Skin of body (tissue), 2 donors: ENCODE measurements around a stretch of chr5.

DNA sequence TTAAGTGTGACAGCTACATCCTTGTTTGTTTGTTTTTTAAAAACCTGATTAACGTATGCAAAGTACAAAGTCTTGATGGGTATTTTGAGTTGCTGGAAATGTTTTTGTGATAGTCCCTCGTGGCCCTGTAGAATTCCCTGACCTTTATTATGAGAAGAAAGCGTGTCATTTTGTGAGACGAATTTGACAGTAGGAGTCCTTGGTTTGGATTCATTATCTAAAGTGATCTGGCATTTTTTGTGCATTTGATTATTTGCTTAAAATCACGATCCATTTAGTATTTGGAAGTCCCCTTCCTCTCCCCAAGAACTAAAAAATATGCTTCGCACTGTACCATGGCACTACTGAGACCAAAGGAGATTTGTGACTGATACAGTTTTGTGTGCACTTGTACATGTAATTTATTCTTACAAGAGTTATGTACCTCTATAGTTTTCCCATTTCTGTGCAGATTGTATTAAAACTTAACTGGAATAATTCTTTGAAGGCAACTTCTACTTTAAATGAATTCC is 1.9 kb downstream of the MAP3K1 start:
- RAMPAGE, long total RNA, result no peak

- RAMPAGE, long total RNA, result no peak
Measured at GRCh38 chr5:56946864-56947409, 5.0 kb downstream of the MIER3 start.

GRCh38 chr5:57176188-57176911 is 2.5 kb downstream of the GPBP1 start:
- RAMPAGE, long total RNA, result no peak

DNA sequence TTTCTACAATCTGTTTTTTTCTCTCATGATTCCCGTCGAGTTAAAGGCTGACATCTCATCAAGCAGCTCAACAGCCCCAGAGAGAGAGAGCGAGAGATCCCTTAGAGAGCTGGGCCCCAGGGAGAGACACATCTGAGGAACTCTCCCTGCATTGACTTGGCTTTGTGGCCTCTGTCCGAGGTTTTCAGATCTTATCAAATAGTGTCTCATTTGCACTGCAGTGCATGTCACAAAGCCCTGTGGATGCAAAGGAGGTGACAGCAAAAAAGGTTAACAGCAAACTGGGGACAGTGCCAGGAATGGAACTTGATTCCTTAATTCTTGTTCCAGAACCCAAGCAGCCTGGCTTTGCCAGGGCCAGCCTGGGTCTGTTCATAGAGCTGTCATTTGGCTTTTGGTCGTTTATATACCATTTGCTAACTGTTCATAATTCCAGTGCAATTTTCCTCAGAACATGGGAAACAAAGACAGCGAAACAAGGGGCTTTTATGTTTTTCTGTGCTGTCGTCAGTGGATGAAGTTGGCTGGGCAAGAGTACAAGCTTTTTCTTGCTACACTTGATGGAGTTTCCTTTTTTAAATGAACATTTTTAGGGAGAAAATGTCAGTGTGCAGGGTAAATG is 19.2 kb upstream of the ACTBL2 start:
- RAMPAGE, long total RNA, result no peak

DNA sequence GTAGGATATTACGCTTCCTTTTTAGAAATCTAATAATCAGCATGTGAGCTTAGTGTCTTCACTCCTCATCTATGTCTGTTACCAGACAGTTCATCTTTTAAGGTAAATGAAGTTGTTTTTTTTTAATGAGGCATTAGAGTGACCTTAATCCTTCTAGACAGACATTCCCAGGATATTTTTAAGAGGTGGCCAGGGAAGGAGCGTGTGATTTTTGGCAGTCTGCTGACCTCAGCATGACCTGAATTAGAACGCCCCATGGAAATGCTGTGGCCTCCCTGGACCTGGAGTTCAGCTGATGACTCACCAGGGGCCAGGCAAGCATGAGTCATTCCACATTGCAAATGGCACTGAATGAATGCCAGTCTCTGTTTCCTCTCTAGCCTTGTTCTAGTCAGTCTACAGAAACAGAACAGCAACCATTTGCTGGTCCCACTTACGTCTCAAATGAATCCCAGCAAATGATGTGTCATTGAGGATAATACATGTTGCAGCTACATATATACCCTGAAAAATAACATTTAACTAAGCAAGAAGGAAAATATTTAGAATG is 210.4 kb upstream of the ACTBL2 start:
- RAMPAGE, long total RNA, result no peak

DNA sequence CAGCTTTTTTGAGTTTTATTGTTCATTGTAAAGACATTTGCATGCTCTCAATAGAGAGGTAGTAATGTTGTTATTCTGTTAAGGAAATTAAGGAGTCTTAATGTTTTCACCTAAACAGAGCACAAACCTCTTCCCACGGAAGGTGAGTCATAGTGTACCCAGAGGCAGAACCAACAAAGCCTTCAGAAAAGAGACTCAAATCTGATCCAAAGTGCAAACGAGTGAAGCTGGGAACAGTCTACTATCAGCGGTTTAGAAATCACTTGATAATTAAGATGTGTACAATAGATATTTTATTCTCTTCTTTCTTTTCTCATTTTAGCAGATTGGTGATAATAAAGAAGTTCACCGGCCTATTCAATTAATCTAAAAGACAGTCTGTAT is 470.5 kb downstream of the PLK2 start:
- RAMPAGE, long total RNA, result no peak

GRCh38 chr5:58112984-58113704 is 346.7 kb downstream of the PLK2 start:
- RAMPAGE, long total RNA, result no peak

GRCh38 chr5:58460118-58461391 is 669 bp upstream of the PLK2 start:
- RAMPAGE, long total RNA, result no peak

- RAMPAGE, long total RNA, result no peak
Measured at GRCh38 chr5:59086255-59086793, 503.4 kb downstream of the RAB3C start.

- RAMPAGE, long total RNA, result no peak
Measured at GRCh38 chr5:59193802-59194104, 610.9 kb downstream of the RAB3C start.

DNA sequence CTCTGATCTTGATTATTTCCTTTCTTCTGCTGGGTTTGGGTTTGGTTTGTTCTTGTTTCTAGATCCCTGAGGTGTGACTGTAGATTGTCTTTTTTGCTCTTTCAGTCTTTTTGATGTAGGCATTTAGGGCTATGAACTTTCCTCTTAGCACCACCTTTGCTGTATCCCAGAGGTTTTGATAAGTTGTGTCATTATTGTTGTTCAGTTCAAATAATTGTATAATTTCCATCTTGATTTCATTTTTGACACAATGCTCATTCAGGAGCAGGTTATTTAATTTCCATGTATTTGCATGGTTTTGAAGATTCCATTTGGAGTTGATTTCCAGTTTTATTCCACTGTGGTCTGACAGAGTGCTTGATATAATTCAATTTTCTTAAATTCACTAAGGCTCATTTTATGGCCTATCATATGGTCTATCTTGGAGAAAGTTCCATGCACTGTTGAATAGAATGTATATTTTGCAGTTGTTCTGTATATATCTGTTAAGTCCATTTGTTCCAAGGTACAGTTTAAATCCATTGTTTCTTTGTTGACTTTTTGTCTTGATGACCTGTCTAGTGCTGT is 588.0 kb downstream of the PDE4D start:
- RAMPAGE, long total RNA, result no peak

- RAMPAGE, long total RNA, result no peak
Measured at GRCh38 chr5:59358495-59359025, 535.0 kb downstream of the PDE4D start.

DNA sequence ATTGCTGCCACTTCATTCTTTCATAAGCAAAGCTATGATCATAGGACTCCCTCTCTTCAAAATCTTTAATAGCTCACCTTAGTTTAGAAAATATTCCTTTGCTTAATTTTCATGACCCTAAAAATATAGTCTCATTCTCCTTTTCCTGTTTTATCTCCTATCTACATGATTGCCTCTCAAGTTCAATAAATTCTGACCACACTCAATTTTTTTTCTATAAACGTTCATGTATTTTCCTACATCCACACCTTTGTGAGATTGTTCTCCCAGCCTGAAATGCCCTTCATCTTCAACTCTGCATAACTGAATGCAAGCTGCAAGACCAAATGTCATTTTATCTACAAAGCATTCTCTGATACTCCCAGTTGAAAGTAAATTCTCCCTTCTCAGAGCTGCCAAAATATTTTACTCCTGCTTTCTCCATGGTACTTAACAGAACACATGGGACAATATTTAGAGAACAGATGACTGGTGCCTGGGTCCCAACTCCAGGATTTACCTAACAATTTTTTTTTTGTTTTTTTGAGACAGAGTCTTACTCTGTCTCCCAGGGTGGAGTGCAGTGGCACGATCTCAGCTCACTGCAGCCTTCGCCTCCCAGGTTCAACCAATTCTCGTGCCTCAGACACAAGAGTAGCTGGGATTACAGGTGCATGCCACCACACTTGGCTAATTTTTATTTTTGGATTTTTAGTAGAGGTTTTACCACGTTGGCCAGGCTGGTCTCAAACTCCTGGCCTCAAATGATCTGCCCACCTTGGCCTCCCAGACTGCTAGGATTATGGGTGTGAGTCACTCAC is 475.2 kb downstream of the PDE4D start:
- RAMPAGE, long total RNA, result no peak

DNA sequence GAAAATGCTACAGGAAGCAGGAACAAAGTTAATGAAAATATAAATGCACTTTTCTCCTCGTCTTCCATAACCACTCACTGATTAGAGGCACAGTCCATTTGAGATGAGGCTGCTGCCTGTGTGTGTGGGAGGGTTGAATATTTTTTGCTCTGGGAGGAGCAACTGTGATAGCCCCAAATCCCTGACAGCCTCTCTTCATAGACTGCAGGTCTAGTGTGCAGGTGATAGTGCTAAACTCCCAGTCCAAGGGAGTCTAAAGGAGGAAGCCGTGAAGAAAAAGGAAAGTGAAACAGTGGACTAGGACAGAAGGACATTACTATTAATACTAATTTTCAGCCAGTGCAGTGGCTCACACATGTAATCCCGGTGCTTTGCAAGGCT is 295.1 kb downstream of the PDE4D start:
- RAMPAGE, long total RNA, result no peak

DNA sequence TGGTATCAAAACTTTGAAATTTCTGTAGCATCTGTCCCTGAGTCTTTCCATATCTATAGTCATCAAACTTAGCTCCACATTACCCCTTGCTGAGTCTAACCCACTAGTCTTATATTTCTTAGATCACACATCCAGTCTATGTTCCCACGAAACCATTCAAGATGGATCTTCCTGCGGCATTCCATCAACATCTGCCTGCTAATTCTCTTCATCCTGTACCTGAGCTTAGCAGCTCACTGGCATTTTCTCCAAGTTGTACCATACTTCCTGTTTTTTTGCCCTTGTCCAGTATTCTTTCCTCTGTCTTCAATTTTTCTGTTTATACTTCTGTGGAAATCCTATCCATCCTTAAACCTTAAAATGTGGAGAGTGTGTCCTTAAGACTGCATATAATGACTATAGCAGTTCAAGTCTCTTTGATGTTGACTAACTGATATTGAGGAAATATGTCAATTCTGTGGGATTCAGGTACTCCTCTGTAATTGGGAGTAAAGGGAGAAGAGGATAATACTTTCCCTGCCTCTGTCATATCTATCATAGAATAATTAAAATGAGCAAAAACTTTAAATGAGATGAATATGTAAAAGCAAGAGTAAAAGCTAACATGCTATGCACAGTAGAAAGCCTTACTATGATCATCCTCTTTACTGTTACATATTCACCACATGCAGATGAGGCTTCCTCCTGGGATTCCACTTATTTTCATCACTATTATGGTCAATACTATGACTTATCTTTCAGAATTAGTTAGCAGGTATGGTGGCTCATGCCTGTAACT is 225.7 kb downstream of the PDE4D start:
- RAMPAGE, long total RNA, result no peak

DNA sequence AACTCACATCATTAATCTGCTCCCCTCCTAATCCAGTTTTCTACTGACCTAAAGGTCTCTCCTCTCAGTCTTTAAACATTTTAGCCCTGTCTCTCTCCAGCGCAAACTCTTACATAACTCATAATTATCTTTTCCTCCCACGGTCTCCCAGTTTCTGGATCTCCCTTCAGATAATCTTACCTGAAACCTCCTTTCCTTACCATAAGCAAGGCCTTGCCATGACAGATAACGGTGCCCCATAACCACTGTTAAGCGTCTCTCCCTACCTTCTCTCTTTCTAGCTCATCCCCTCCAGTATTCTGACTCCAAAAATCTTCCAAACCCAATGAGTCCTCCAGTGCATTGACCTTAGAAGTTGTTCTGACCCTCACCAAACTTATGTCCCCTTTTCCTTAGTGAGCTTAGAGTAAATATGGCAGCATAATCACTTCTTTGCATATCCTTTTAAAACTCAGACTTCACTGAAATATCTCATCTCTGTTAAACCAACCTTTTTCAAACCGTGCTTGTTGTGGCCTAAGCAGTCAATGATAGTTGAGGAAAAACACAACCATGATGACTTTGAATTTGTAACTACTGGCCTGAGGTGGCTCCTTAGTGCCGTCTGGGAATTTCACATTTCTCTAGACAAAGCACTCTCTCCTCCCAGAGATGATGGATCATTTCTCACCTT is 146.5 kb downstream of the PDE4D start:
- RAMPAGE, long total RNA, result no peak

- RAMPAGE, long total RNA, result no peak
Measured at GRCh38 chr5:59790441-59791229, 102.9 kb downstream of the PDE4D start.

DNA sequence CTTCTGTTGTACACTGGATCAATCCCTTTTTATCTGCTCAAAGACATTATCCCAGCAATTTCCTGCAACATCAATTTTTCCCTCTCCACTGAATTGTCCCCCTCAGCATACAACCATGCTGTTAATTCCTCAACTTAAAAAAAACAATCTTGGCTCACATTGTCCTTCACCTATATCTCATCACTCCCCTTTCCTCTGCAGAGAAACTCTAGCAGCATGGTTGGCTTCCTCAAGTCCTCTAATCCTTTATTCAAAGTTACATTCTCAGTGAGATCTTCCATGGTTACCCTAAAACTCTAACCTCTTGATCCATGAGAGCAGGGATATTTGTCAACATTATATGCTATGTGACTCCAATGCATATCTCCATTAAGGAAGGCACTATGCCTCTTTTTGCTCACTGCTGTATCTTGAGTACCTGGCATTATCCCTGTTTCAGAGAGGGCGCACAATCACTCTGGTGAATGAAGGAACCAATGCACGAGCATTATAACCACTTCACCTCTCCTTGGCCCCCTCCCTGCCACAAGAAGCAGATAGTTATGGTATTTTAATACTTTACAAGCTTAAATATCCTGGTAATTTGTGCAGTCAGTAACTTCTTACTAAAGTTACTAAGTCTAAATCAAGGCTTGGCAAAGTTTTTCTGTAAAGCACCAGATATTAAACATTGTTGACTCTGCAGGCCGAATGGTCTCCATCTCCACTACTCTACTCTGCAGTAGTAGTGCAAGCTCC is 71.8 kb upstream of the PDE4D start:
- RAMPAGE, long total RNA, result no peak

GRCh38 chr5:60538977-60539671 is 160.8 kb downstream of the DEPDC1B start:
- RAMPAGE, long total RNA, result no peak

DNA sequence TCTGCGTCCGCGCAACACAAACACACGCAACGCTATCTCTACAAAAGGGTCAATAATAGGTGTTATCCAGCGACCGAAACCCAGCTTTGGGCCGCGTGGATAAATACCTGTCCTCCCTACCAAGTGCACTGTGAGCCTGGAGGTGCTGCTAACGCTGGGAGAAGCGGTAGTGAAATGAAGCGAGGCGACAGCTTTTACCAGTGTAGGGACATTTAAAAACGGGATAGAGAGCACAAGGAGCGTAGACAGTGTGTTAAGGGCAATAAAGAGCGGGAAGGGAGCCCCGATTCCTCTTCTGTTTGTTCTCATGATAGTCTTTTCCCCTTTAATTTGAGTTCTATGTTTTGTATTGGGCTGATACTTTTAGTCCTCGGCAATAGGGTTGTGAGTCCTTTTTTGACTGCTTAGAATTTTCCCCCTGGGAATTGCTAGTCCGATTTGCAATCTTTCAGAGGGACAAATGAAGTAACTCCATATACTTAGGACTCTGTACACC is 491 bp upstream of the DEPDC1B start:
- RAMPAGE, long total RNA, result no peak